Parietal lobe (tissue), 2 donors: ENCODE measurements around a stretch of chr5.

DNA sequence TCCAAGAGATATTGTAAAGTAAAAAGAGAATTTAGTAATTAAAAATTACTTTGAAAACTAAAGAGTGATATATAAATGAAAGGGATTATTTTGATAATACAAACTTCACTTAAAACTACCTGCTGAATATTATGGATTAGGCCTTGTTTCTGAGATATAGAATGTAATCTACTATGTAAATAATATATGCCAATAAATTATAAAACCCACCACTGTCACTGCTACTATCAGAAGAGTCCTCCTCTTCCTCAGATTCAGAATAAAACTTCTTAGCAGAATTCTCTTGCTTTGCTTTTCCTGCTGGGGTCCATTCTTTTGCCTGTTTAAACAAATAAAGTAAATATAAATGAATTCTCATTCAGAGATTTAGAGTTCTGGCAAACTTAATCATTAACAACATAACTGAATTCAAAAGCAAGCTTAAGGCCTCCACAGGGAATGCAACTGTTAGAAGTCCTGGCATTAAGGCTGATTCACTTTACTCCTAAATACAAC is 178.5 kb downstream of the AP3B1 start:
- RAMPAGE, long total RNA, result no peak

DNA sequence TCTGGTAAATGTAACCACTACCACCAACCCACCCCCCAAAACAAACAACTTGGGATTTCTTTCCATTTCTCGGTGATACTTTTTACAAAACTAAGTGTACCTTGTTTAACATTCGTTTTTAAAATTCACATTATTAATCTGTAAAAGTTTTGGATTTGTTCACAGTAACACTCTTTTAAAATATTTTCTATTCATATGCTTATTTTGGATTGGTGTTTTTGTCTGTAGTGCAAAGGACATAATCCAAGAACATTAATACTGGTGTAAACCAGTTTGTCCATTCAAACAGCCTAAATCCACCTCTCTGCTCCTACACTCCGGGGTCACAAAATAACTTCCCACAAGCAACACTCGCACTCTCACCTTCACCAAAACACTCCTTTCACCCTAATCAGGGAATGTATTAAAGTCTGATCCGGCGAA is 803 bp downstream of the AP3B1 start:
- RAMPAGE, long total RNA, result no peak

- RAMPAGE, long total RNA, result no peak
Observed at GRCh38 chr5:78534240-78534758, 114.3 kb downstream of the LHFPL2 start.

GRCh38 chr5:78595018-78595507 is 53.5 kb downstream of the LHFPL2 start:
- RAMPAGE, long total RNA, result no peak

GRCh38 chr5:78766062-78766550 is 117.5 kb upstream of the LHFPL2 start:
- RAMPAGE, long total RNA, result no peak

- RAMPAGE, long total RNA, result no peak
Observed at GRCh38 chr5:78907095-78907644, 77.9 kb downstream of the ARSB start.

GRCh38 chr5:78907932-78908804 is 76.9 kb downstream of the ARSB start:
- RAMPAGE, long total RNA, result no peak

GRCh38 chr5:79068221-79069060 is 1.0 kb downstream of the DMGDH start:
- RAMPAGE, long total RNA, result no peak

DNA sequence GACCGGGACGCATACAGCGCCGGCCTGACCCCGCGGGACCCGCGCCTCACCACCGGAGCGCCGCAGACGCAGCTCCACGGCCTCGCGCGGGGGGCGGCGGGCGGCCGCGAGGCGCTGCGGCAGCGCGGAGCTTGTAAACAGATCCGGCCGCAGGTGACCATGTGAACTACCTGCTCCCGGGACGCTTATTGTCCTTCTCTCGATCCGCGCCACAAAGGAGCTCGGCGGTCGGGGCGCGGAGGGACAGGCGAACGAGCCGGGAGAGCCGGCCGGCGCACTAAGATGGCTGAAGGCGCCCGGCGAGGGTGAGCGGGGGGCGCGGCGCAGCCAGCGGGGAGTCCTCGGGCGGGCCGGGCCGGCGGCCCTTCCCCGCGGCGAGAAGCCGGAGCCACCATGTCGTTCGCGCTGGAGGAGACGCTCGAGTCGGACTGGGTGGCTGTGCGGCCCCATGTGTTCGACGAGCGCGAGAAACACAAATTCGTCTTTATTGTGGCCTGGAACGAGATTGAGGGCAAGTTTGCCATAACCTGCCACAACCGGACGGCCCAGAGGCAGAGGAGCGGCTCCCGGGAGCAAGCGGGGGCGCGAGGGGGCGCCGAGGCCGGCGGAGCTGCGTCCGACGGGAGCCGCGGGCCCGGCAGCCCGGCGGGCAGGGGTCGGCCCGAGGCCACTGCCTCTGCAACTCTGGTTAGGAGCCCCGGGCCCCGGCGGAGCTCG is 485 bp downstream of the JMY start:
- RAMPAGE, long total RNA, result no peak

- RAMPAGE, long total RNA, result no peak
Observed at GRCh38 chr5:79277695-79278189, 41.8 kb downstream of the JMY start.

DNA sequence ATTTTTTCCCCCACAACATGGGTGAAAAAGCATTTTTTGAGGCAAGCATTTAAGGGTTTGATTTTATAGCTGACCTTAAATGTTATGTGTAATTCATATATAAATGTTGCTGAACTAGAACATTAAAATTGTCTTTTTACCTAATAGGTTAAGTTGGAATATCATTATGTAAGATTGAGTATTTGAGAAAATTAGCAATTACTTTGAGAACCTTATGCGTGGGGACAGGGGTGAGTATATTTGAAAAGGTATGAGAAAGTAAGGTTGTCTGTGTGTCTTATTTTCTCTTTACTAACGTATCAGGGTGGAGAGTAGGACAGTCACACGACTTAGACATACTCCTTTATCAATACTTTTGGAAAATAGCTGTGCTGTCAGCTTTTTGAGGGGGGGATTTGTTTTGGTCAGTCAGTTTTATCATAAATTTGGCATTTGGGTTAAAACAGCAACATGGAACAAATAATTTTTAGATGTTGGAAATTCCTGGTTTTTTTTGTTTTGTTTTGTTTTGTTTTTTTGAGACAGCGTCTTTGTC is 43.5 kb downstream of the JMY start:
- RAMPAGE, long total RNA, result no peak

DNA sequence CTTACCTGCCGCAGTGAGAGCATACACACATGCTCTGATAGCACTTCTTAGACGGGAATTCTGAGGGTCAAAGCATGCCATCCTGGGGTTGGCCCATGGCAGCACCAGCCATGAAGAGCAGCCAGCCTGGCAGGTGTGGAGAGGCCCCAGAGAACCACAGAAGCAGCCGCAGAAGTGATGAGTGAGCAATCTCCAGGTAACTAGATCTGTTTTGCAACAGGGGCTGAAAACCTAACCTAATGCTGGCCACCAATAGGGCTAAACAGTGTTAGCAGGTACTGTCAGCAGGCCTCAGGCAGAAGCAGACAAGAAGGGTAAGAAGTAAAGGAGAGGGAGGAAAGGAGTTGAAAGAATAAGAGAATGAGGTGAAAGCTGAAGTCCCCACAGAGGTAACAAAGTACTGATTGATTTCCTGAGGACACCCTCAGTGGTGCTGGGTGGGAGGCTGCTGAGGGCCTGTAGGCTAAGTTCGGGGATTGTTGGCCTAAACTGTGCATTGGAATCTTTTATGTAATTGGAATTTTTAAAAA is 33.6 kb upstream of the HOMER1 start:
- RAMPAGE, long total RNA, result no peak

- RAMPAGE, long total RNA, result no peak
Observed at GRCh38 chr5:79663272-79663981, 26.2 kb upstream of the CMYA5 start.

DNA sequence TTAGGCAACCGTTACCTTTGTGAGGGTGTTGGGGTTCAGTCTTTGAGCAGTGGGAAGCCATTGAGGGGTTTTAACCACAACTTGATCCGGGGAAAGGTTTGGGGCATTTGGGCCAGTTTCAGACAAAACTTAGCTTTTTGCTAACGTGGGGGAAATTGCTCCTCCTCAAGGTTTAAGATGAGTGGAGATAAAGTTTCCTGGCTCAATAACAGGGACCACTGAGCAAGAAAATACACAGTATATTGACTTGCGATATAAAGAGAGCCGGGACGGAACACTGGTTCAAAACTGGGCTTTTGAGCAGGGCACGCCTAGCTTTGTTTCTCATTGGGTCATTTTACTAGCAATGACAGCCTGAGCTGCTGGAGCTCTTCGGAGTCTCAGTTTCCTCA is 659 bp upstream of the CMYA5 start:
- RAMPAGE, long total RNA, result no peak

DNA sequence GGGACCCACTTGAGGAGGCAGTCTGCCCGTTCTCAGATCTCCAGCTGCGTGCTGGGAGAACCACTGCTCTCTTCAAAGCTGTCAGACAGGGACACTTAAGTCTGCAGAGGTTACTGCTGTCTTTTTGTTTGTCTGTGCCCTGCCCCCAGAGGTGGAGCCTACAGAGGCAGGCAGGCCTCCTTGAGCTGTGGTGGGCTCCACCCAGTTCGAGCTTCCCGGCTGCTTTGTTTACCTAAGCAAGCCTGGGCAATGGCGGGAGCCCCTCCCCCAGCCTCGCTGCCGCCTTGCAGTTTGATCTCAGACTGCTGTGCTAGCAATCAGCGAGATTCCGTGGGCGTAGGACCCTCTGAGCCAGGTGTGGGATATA is 94.6 kb downstream of the CMYA5 start:
- RAMPAGE, long total RNA, result no peak

DNA sequence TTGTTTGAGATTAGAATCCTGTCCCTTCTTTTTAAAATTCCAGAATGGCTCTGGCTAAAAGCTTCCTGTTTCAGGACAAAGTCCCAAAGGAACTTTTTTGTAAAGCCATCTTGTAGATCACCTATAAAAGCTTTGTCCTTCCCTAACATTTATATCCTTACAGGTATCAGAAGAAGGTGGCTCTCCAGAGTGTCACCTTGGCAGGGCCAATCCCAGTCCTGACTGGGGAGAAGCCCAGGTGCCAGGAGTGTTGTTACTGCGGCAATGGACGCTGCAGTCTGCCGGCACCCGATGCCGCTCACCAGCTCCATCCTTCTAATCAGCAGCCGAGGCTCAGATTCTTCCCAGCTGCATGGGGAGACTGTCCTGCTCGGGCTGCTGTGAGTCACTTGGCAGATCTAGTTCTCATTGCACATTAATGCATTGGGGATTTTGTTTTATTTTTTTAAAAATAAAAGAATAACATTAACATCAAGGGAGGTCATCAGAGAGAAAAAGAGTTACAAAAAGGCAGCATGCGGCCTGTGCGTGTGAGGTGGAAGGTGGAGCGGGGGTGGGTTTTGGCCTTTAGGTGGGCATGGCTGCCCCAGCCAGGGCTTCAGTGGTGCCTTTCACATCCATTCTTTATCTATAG is 115.9 kb downstream of the MTX3 start:
- RAMPAGE, long total RNA, result no peak

- RAMPAGE, long total RNA, result no peak
Observed at GRCh38 chr5:80055615-80056323, 20.6 kb downstream of the THBS4 start.

- RAMPAGE, long total RNA, result no peak
Observed at GRCh38 chr5:80191616-80193033, 63.7 kb downstream of the SERINC5 start.

DNA sequence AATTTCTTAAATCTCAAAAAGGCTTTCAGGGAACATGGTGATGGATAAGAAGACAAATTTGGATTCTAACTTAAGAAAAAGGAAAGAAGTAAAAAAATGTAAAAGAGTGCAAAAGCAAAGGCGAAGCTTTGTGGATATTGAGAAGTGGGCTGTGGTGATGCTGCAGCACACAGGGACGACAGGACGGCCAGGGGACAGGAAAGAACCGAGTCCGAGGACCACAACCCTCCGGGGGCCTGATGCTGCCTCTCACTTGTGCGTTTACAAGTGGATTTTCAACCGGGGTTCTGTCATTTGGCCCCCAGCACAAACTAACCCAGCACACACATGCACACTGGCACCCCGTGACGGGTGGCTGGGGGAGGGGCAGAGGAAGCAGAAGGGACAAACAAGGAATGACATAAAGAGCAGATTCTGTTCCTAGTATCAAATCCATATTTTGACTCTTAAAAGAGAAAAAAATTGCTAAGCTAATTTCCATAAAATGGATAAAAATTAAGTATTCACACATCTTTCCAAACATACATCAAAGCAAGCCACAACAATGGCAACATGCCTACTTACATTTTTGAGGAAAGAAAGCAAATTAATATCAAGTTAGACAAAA is 18.3 kb upstream of the ZFYVE16 start:
- RAMPAGE, long total RNA, result no peak

GRCh38 chr5:80632010-80632232 is 22.5 kb upstream of the MSH3 start:
- RAMPAGE, long total RNA, result no peak